ENCODE results near the genes DYNLRB1 and PIGU.

DNA sequence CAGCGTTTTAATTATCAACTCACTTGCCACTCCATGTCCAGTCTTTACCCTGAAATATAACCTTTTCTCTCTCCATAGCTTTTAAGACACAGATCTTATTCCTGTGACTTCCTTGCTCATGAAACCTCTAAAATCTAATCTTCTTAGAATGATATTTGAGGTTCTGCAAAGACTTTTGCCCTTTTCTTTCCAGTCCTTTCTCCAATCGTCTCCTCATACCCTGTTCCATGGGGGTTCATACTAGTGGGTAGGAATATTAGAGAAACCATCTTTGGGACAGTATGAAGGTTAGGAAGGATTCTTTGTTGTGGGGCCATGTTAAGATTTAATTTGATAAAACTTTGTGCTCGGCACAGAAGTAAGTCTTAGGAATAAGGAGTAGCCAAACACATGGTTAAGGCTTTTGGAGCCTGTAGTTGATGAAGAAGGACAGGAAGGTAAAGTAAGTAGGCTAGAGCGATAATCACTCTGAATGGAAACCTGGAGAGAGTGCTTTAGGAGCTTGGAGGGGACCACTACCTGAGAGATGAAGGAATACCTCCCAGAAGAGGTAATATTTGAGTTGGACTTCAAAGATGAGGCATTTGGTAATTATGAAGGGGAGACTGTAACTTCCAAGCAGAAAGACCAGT lies 49.8 kb downstream of the RALY start:
- PRO-cap, 2 experiments: no peak in any of the 2 experiments

- PRO-cap, 2 experiments: no peak in any of the 2 experiments
Measured at GRCh38 chr20:34363822-34364272, 774 bp downstream of the ITCH start.

DNA sequence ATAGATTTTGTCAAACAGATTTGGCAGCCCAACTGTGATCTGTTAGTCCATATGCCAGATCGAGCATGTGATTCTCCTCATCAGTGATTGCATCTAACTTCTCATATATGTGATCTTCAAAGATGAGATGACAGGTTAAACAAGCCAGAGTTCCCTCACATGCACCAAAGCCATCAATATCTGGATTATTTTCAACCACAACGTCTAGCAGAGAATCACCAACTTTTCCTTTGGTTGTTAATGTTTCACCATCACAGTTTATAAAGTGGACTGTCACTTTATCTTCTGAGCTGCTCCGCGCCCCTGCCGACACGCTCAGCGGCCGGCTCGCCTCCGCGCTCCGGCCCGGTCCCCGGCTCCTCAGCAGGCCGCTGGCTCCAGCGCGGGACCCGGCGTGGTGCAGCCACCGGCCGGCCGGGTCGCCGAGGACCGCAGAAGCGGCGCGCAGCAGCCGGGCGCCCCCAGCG lies 40.2 kb upstream of the DYNLRB1 start:
- PRO-cap, 2 experiments: no peak in any of the 2 experiments

DNA sequence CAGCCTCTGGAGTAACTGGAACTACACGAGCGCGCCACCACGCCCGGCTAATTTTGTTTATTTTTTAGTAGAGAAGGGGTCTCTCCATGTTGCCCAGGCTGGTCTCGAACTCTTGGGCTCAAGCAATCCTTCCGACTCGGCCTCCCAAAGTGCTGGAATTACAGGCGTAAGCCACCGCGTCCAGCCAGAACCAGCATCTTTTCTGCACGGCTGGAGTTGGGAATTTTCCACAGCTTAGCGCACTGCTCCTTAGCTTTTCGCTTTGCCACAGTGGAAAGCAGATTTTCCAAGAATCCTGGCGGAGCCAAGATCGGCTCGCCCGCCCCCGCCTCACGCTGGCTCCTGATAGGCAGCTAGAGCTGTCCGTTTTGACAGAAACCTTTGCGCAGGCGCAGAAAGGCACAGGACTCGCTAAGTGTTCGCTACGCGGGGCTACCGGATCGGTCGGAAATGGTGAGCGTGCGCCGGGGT lies at the start of gene DYNLRB1:
DYNLRB1 (plus strand) TSS at position 414 of the 471 bp plus-strand sequence.
- PRO-cap, 2 experiments: peak in 2 of 2 experiments; most common plus-strand start position 414 of the sequence (in 2); most common minus-strand start position 251 of the sequence (in 1)

- PRO-cap, 2 experiments: no peak in any of the 2 experiments
Measured at GRCh38 chr20:34580232-34580717, 21.8 kb downstream of the MAP1LC3A start.

GRCh38 chr20:34601186-34601748 lies 42.7 kb downstream of the MAP1LC3A start:
- PRO-cap, 2 experiments: no peak in any of the 2 experiments

DNA sequence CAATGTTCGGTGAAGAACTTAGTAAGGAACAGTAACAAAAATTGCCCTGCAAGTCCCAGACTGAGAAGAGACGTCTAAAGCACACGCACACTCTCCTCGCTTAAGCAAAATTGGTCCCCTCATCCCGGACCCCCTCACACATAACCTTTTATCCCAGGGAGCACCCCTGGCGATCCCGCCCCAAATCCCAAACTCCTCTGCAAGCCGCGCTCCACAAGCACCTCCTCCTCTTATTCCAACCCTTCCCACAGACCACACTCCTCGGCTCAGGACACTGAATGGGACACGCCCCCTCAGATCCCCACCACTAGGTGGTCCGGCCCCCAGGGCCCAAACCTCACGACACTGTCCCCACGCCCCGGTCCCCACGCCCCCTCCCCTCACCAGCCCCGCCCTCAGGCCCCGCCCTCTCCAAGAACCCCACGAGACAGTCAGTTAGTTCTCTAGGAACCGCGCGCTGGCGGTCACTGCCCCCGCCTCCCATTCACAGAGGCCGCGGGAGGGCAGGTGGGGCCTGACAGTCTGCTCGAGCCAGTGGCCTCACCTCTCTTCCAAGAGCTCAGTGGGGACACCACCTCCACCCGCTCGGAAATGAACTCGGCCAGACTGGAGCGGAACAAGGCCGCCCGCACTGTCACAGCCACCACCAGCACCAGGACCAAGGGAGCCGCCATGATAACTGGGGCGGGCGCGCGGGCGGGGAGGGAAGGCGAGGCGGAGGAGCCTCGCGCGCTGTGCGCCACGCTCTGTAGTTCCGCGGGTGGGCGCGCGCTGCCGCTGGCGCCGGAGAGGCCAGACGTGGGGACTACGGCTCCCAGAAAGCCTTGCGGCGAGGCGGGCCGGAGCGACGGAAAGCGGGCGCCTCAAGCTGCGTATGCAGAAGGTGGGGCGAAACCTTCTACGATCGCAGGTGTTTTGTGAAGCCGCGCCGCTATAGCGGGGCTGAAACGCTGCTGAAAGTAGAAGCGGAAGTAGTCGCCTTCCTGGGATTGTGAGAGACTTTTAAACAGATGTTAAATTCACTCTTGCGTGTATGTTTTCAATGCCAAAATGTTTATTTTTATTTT lies at the start of gene PIGU:
PIGU (minus strand) TSS at position 681 of the 1,067 bp plus-strand sequence.
- PRO-cap, 2 experiments: peak in 2 of 2 experiments; most common plus-strand start position 434 of the sequence (in 2); most common minus-strand start position 681 of the sequence (in 2)

DNA sequence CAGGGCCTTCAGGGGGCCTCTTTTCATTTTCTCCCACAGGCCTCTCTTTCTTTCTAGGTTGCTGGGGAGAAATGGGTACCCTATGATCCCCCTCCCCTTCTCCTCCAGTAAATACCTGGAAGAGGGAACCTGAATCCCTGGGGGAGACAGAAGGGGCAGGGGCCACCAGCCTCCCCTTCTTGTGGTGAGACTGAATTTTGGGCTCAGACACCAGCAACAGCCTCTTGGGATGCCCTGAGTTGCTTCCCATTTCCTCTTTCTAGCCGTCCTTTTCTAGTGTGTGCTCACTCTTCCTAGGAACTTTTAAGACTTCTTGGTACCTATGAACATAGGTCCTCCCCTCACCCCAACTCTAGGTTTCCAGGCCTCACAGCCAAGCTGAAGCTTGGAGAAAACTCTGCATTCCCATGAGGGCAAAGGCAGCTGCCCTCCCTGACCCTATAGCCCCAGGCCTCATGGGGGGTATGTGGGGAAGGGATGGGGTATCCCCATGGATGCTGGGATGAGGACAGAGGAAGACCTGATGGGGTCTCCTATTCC lies 7.5 kb downstream of the TP53INP2 start:
- PRO-cap, 2 experiments: no peak in any of the 2 experiments

DNA sequence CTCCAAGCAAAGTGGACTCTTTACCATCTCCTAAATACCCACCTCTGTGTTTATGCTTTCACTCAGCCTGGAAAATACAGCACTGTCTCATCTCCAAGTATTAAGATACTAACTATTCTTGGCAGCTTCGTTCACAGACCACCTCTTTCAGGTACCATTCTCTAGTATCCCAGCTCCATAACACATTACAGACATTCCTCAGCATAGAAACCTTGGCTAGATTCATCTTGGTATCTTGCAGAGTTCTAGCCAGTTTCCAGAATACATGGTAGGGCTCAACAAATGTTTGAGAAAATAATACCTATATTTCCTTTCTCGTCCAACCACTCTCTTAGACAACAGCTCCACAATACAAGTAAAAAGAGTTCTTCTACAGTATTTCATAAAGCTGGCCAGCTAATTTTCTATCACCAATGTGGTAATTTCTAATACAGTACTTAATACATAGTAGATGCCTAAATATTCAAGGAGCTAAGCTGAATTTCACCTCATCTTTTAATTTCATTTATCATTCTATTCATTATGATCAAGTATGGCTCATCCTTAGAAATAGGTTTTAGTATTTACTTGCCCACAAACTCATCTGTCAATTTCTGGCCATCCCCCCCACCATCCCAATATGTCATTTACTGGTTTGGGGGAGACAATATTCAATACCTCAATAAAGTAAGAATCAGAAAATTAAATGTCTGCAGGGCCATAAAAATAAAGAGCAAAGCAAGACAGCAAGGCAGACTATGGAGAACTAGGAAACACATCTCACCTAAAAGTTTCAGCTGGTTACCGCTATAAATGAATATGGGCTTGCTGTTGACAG lies 6.7 kb downstream of the NCOA6 start:
- PRO-cap, 2 experiments: no peak in any of the 2 experiments

GRCh38 chr20:34821967-34822717 lies 3.3 kb downstream of the NCOA6 start:
- PRO-cap, 2 experiments: no peak in any of the 2 experiments

DNA sequence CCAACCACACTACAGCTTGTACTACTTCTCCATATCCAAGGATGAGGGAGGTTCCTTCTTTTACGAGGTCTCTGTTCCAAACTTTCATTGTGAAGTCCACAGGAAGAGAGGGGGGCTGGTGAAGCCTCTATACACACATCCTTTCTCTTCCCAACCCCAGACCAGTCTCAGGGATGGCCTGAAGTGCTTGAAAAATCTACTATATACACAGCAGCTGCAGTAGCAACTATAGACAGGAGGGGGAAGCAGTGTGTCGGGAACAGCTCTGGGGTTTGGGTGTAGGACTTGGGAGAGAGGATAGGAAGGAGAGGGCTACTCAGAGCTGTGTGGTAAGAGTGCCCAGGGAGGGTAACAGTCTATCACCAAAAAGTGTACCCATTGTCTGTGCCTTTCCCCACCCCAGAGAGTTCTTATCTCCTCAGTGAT lies 1.3 kb upstream of the GGT7 start:
- PRO-cap, 2 experiments: no peak in any of the 2 experiments

DNA sequence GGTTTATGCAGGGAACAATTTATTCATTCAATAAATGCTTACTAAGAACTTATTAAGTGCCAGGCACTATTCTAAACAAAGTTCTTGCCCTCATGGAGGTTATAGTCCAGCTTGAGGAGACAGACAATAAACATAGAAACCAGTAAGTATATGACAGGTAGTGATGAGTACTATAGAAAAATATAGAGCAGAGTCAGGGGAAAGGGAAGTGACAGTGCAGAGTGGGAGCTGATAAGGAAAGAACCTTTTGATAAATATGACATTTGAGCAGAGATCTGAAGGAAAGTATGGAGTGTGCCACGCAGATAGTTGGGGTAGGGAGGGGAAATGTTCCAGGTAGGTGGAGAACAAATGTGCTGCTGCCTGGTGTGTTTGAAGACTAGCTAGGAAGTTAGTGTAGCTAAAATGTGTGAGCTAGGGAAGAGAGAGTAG lies 12.1 kb downstream of the ACSS2 start:
- PRO-cap, 2 experiments: no peak in any of the 2 experiments

- PRO-cap, 2 experiments: no peak in any of the 2 experiments
Measured at GRCh38 chr20:35038950-35039447, 53.6 kb downstream of the TRPC4AP start.

DNA sequence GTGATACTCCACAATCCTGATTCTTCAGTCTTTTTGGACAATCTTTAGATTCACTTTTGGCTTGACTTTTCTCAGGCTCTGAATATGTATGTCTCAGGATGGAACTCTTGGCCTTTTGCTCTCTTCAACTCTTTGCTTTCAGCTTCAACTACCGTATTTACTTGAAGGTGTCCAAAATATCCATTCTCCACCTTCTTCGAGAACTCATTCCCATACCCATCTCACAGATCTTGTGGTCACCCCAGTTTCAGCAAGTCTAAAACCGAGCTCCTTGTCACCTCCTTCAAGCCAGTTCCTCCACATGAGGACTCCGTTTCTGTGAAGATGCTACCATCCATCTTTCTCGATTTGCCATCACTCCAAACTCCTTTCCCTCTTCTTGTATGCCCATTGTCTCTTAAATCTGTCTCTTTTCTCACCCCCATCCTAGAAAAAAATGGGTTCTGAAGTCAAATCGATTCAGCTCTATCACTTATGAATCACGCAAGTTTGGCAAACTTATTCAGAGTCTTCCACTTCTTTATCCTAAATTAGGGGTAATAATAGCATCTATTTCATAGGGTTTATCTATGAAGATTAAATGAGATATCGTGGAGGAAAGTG lies 1.9 kb upstream of the MMP24 start:
- PRO-cap, 2 experiments: no peak in any of the 2 experiments

DNA sequence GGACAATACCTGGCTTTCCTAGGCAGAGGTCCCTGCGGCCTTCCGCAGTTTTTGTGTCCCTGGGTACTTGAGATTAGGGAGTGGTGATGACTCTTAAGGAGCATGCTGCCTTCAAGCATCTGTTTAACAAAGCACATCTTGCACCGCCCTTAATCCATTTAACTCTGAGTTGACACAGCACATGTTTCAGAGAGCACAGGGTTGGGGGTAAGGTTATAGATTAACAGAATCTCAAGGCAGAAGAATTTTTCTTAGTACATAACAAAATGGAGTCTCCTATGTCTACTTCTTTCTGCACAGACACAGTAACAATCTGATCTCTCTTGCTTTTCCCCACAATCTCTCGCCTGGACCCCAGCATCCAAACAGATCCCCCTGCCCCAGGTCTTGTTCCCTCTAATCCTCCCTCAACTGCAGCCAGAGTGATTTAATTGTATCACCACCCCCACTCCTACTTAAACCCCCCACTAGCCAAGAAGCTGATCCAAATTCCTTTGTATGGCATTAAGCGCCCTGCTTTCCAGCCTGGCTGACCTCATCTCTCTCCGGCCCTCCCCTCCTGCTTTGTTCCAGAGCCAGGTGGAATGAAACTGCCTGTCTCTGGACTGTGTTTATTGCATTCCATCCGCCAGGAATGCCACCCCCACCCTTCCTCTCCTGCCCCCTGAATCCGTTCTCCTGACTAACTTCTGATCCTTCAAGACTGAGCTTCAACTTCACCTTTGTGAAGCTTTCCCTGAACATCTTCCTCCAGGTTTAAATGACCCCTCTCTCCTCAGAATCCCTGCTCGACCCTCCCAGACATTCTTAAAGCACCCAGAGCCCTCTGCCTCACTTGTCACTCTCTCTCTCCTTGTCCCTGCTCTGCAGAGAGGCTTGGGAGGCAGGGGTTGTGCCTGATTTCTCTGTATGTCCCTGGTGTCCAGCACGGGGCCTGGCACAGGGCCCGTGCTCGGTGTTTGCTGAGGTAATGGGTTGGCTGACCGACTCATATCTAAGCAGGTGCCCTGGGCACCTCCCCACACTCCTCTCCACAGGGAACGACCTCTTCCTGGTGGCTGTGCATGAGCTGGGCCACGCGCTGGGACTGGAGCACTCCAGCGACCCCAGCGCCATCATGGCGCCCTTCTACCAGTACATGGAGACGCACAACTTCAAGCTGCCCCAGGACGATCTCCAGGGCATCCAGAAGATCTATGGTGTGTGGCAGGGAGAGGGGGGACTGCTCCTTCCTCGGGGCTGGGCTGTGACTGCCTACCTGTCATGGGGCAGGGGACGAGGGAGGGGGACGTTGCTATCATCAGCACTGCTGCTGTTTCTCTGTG lies 14.7 kb downstream of the MMP24OS start:
- PRO-cap, 2 experiments: no peak in any of the 2 experiments

- PRO-cap, 2 experiments: no peak in any of the 2 experiments
Measured at GRCh38 chr20:35306910-35307702, 14.9 kb upstream of the FAM83C start.

DNA sequence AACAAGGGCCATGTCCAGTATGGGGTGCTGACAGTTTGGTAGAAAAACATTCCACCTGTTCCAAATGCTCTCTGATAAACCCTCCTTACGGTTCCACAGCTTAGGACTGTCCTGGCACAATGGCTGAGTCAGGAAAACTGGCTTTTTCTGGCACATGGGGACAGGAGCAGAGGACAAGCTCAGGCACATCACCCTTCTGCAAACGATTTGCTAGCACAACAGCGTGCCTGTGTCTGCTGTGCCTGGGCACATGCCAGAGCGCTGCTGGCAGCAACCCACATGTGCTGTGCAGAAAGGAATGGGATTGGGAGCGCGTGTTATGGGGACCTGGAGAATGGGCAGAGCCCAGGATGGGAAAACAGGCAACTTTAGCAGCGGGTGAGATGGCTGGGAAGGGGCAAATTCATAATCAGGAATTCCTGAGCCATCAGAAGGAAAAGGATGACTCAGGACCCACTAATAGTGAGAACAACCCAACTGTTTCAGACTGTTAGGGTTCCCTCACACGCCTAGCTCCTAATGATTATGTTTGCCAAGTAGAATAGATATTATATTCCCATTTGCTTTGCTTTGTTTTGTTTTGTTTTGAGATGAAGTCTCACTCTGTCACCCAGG lies 16.0 kb upstream of the FAM83C start:
- PRO-cap, 2 experiments: no peak in any of the 2 experiments

DNA sequence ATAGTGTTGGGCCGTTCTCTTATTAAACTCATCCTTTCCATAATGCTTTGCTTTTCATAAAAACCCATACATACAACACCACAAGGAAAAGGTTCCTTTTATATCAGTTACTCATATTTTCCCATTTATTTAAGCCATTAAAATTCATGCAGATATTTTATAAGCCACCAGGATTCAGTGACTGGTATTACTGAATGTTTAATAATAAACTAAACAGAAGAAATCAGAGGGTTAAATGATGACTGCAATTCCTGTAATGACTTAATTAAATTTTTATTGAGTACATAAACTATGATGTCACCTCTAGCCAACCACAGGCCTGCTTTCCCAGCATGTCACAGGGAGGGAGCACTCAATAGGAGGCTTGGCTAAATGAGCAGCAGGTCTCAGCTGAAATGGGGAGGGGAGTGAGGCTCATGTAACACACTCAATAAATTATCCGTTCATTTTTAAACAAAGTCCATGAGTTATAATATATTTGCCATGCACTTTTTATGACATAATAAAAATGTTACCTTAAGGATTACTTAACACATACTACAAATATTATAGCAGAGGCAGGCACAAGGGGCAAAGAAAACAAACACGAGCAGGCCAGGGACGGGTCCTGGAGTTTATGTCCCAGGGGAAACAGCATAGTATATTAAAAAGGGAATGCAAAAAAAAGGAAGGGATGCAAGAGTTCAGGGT lies 26.9 kb upstream of the FAM83C start:
- PRO-cap, 2 experiments: no peak in any of the 2 experiments

- PRO-cap, 2 experiments: peak in 2 of 2 experiments; most common minus-strand start chr20:35454678 (in 2)
Measured at GRCh38 chr20:35454479-35455106, 805 bp upstream of the CEP250 start.

- PRO-cap, 2 experiments: peak in 2 of 2 experiments; most common plus-strand start chr20:35601679 (in 2); most common minus-strand start chr20:35601584 (in 1)
Measured at GRCh38 chr20:35601363-35602048, 14.1 kb upstream of the SPAG4 start.

Data from helper T cell (primary cell).